NB4 (cell line): ENCODE measurements around a stretch of chr16.

DNA sequence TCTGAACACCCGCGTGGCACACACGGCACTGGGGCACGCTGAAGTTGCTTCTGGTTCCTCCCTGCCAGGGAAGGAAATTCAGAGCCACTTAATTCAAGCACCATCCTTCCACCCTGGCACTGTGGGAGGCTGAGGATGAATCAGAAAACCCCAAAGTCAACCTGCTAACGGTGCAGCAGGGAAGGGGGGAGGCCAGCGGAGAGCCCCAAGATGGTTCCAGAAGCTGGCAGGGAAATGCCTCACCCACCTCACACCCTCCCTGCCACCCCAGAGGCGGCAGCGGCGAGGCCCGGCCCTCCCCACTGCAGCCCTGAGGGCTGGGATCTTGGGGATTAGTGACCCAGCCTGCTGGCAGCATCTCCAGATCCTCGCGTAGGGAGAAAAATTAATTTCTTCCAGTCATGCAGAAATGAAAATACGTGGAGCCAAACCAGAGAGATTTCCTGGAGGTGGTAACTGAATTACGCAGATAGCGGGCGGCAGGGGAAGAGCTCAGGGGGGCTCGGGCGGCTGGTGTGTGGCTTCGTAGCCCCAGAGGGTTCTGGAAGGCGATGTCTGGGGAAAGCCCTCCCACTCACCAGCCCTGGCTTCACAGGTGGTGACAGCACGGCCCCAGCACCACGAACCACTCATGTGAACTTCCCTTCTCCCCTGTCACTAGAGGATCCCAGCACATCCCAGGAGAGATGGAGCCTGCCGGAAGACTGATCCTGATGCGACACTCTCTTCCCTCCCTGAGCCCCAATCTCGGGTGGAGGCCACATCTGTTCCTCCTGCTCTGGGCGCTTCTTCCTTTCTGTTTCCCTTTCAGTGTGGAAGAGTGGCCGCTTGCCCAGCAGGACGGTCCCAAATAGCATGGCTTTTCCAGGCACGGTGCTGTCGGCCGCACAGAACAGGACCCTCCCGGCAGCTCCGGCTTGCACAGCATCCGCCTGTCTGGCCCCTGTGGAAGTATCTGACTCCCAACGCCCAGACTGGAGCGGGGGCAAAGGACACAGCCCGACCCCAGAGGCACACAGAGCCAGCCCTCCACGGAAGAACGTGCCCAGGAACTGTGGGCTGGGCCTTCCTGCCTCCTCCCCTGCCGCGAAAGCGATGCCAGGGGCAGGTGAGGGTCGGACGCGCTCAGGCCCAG is 37.9 kb downstream of the CBFA2T3 start:
- RRBS: no CpG with 5 or more reads among the region's 45 CpGs

- RRBS: no CpG with 5 or more reads among the region's 25 CpGs
Observed at GRCh38 chr16:89095248-89096030, 1.8 kb downstream of the ACSF3 start.

DNA sequence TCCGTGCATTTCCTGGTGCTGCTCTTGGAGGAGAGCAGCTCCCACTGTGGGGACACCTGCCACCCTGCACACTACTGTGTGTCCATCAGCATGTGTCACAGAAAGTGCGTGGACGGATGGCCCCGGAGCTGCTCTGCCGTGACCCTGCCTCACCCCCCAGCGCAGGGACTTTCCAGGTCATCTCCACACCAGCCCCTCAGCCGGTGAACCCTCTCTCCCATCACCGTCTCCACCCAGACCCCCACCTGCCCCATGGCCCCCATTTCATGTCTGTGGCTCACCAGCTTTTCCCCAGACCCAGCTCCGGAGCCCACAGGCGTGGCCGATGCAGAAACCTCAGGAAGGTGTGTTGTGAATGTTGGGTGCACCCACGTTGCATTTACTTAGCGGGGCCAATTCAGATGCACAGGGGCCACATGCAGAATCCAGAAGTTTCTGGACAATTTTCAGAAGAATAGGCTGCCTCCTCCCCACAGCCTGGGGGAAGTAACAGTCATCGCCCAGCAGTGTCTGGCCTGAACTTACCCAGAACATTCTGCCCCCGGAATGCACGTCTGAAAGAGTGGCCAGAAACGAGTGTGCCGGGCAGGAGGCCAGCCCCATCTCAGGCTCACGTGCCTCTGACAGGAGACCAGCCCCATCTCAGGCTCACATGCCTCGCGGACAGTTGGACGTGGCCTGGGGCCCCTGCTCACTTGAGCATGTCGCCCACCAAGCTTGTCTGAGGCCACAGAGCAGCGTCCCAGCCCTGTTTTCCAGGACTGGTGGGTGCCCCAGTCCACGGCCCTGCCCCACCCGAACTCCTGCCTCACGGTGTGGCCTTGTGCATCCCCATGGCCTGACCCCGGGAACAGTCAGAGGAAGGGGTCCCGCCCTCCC is 16.6 kb upstream of the CDH15 start:
- RRBS: 91% methylated on average over 8 of the region's 29 CpGs

DNA sequence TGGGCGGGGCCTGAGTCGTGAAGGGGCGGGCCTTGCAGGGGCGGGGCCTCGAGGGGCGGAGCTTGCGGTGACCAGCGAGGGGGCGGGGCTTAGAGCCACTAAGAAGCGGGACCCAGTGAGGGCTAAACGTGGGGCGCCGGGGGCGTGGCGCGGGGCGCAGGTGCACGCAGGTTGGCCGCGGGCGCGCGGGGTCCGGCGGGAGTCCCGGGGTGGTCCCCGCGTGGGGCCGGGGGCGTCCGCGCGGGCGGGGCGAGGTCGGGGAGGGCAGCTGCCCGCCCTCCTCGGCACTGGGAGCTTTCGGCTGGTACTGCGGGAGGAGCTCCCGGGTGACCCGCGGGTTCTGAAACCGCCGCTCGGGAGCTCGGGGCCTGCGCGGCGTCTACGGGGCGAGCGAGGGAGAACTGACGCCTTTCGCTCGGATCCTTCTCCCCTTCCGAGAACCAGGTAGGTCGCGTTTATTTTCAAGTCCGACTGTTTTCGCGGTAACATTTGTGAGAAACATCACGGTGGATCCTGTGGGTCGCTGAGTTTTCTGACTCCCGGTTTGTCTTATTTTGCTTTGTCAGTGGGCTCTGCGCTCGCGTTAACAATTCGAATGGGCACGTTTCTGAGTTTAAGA is 30.2 kb downstream of the ZNF778 start:
- RRBS: 12% methylated on average over 12 of the region's 70 CpGs

DNA sequence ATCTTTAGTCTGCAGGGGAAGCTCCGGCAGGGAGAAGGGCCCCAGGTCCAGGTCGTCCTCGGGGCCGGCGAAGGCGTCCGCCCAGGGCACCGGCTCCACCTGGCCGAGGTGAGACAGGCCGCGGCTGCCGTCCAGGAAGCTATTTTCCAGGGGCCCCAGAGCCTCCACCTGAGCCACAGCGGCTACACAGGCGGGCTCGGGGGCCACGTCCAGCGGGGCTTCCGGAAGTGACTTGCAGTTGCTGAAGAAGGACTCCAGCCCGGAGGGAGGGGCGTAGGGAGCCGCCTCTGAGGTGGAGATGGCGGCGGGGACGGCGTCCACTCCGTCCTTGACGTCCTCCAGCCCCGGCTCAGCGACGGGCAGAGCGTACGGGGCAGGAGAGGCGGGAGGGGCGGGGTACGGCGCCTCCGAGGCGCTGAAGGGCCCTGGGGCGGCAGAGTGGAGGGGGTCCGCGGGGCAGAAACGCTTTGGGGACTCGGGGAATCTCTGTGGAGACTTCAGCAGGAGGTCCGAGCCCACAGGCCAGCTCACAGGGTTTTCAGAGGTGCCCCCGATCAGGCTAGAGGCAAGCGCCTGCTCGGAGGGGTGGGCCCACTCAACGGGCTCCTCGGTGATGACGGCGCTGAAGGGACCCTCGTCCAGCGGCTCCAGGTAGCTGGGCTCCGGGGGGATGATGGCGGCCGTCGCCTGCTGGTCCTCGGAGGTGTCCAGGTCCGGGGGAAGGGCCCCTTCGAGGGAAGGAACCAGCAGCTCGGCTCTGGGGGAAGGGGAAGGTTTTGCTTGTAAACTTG is 62.8 kb downstream of the ZNF778 start:
- RRBS: 97% methylated on average over 11 of the region's 61 CpGs

GRCh38 chr16:89281011-89281714 is 63.7 kb downstream of the ZNF778 start:
- RRBS: 100% methylated on average over 4 of the region's 50 CpGs

GRCh38 chr16:89300387-89301132 is 83.1 kb downstream of the ZNF778 start:
- RRBS: no CpG with 5 or more reads among the region's 23 CpGs

DNA sequence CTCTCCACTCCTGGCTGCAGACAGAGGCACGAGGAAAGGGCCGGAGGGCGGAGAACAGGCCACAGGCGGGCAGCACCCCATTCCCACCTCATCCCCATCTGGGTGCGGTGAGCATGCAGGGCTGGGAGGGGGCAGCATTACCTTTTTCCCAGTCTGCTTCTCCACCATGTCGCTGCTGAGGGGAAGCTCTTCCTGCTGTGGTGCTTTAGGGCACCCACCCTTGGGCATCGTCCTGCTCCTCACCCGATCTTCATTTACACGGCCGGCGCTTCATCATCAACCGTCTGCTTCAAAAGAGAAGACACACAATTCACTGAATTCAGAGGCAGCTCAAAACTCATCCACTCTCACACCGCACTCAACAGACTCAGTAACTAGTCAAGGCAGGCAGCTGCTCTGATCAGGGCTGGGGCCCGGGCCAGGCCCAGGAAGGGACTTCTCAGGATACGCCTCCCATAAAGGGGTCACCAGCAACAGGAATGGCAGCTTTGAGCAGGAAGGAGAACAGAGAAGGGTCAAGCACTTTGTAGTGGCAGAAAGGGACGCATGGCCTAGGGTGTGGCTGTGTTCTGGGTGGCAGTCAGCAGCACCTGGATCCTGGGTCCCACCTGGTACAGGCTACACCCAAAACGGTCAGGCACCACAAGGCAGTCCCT is 99.4 kb downstream of the ZNF778 start:
- RRBS: no CpG with 5 or more reads among the region's 17 CpGs

DNA sequence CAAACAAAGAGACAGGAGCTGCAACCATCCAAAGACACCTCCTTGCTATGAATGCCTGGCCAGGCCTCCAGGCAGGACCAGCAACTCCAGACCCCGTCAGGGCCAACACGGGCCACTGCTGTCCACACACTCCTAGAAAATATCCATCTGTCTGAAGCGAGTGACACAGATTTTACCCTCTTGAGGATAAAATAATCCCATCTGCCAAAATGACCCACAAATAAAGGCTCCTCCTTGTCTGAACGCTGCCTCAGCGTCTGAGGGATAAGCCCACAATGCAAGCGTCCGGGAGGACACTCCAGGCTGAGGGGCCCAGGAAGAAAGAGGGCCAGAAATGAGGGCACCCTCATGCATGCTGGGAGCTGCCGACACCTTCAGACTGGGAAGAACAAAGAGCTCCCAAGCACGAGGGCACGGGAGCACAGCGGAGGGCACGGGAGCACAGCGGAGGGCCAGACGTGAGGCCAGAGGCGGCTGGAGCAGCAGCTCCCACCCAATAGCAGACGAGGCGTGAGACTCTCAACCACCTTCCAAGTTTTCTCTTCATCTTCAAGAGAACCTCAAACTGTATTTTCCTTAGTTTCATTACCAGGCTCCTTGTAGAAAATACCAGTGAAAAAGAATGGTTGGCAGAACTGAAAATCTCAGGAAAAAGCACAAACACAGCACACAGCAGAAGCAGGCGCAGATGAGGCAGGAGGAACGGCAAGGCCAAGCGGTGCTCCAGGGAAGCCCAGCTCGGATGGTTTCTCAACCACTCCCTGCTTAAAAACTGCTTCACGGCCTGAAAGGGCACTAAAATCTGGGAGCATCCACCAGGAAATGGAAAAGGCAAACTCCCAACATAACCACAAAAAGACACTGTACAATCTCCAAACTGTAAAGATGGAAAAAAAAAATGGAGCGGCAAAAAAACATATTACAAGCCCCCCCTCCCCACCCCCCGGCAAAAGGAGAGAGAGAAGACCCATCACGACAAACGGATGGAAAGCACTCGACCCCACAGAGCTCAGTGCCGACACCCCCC is 127.1 kb downstream of the ZNF778 start:
- RRBS: 95% methylated on average over 4 of the region's 28 CpGs

- RRBS: no CpG with 5 or more reads among the region's 42 CpGs
Observed at GRCh38 chr16:89389476-89390196, 100.7 kb downstream of the ANKRD11 start.

- RRBS: no CpG with 5 or more reads among the region's 20 CpGs
Observed at GRCh38 chr16:89394821-89395719, 95.3 kb downstream of the ANKRD11 start.

GRCh38 chr16:89473650-89474404 is 16.5 kb downstream of the ANKRD11 start:
- RRBS: no CpG with 5 or more reads among the region's 9 CpGs

DNA sequence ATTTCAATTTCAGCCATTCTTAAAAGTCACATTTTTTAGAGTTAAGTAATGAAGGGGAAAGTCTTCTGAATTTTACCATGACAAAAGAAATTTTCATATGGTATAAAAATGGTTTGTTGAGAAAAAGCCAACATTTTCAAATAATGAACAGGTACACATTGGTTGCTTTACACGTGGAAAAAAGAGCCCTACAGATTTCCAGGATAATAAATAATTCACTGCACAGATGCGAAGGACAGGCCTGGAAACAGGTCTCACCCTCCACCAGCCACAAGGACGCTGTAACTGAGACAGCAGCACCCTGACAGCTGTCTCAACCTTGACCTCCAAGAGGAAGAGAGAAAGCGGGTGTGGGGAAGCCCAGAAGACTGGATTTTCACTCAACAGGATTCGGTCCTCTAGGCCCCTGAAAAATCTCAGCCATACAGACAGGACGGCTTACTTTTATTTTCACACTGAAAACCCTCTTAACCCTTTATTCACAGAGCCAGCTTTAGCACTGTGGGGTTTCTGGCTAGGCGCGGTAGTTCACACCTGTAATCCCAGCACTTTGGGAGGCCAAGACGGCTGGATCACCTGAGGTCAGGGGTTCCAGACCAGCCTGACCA is 5.6 kb downstream of the ANKRD11 start:
- RRBS: no CpG with 5 or more reads among the region's 9 CpGs

DNA sequence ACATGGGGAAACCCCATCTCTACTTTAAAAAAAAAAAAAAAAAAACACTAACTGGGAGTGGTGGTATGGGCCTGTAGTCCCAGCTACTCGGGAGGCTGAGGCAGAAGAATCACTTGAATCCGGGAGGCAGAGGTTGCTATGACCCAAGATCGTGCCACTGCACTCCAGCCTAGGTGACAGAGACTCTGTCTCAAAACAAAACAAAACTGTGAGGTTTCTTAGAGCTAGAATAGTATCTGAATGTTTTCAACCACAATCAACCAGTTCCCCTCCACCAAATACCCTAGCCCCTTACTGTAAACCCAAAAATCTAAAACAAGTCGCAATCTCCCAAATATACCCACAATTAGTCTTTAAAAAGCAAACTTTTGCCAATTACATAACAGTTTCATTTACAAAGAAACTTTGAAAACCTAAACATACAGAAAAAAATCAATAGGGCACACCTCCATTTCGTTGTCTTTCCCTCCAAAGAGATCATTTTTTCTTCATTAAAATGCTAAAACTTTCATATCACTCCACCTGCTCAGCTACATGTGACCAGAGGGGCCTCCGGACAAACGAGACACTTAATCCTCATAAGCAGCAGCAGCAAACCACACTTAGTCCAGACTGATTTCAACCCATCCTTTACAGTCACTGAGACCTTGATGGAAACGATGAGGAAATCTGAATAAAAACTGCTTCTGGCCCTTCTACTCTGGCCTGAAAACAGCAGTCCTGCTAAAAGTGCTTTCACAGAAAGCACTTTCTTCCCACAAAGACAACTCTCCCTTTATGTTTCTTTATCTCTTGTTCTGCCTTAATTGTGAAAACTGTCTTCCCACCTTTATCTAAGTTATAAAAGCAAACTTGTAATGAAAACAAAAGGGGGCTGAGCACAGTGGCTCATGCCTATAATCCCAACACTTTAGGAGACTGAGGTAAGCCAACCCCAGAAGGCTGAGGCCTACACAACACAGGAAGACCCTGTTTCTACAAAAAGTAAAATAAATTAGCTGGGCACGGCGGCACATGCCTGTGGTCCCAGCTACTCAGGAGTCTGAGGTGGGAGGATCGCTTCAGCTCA is 4.7 kb downstream of the ANKRD11 start:
- RRBS: no CpG with 5 or more reads among the region's 11 CpGs

GRCh38 chr16:89498868-89499310 is 8.5 kb upstream of the ANKRD11 start:
- RRBS: no CpG with 5 or more reads among the region's 9 CpGs

DNA sequence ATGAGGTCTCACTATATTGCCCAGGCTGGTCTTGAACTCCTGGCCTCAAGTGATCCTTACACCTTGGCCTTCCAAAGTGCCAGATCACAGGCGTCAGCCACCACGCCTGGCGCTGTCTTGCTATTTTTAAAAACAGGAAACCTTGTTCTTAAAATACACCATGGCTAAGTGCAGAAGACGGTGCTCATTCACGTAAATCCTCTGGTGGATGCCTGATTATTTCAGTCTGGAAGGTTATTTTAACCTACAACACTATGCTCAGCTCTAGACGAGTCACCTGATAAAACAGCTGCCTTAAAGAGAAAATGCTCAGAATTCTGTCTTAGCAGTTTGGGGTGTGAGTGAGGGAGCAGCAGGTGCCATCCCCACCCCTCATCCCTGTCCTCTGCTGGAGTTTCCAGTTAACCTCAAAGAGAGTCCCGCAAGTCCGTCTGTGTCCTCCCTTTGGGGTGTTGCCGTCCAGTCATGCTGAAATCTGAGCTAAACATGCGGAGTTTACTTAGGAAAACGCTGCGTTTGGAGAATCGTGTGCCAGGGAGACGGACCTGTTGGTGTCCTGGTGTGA is 17.0 kb downstream of the SPG7 start:
- RRBS: no CpG with 5 or more reads among the region's 14 CpGs

GRCh38 chr16:89533901-89534538 is 25.8 kb downstream of the SPG7 start:
- RRBS: no CpG with 5 or more reads among the region's 15 CpGs

DNA sequence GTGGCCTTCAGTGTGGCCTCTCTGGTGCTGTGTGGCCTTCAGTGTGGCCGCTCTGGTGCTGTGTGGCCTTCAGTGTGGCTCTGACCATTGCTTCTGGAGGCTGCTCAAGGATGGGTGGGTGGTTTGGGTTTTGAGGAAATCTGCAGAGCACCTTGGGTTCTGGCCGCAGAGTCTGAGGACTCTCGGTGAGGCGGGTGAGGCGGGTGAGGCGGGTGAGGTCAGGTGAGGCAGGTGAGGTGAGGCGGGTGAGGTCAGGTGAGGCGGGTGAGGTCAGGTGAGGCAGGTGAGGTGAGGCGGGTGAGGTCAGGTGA is 24.3 kb upstream of the RPL13 start:
- RRBS: no CpG with 5 or more reads among the region's 9 CpGs

DNA sequence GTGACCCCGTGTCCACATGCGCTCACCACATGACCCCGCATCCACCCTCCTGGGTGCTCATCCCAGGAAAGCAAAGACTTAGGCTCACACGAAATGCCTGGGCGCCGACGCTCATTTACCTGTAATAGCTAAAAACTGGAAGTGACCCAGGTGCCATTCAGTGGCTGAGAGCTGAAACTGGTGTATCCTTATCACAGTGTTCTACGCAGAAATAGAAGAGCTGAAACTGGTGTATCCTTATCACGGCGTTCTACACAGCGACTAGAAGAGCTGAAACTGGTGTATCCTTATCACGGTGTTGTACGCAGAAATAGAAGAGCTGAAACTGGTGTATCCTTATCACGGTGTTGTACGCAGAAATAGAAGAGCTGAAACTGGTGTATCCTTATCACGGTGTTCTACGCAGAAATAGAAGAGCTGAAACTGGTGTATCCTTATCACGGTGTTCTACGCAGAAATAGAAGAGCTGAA is 19.7 kb upstream of the RPL13 start:
- RRBS: no CpG with 5 or more reads among the region's 19 CpGs

DNA sequence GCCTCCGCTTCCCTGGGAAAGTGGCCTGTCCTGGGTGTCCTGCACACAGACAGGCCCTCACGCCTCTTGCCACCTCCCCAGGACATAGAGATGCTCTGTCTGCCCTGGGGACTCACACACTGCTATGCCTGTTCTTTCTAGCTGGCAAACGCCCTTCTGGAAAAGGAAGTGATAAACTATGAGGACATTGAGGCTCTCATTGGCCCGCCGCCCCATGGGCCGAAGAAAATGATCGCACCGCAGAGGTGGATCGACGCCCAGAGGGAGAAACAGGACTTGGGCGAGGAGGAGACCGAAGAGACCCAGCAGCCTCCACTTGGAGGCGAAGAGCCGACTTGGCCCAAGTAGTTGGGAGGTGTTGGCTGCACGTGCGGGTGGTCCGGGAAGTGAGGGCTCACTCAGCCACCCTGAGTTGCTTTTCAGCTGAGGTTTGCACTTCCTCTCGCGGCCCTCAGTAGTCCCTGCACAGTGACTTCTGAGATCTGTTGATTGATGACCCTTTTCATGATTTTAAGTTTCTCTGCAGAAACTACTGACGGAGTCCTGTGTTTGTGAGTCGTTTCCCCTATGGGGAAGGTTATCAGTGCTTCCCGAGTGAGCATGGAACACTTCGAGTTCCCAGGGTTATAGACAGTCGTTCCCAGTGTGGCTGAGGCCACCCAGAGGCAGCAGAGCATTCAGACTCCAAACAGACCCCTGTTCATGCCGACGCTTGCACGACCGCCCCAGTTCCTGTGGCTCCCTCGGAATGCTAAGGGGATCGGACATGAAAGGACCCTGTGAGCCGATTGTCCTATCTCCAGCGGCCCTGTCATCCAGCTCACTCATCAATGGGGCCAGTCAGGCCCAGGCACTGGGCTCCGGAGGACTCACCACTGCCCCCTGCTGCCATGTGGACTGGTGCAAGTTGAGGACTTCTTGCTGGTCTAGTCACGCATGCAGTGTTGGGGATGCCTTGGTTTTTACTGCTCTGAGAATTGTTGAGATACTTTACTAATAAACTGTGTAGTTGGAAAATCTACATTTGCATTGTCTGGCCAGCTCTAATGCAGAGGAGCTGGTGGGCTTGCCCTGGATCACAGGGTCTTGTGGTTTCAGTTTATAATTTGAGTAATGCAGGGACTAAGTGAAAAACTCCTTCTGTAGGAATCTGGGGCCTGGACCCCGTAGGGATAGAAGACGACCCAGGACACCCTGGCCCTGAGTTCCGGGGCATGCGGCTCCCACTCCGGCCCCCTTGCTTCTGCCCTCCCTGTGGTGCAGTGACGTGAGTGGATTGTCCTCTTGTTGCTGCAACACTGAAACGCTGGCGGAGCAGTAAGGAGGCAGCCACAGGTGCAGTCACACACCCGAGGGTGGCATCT is 3.3 kb upstream of the RPL13 start:
- RRBS: no CpG with 5 or more reads among the region's 43 CpGs